T47D (cell line): ENCODE measurements around a stretch of chr18.

GRCh38 chr18:79922692-79923240 lies 28.7 kb downstream of the SLC66A2 start:
- RRBS = no CpG with 5 or more reads among the region's 14 CpGs

- RRBS = 1% methylated on average over 9 of the region's 65 CpGs
Measured at GRCh38 chr18:79950570-79951213, 761 bp downstream of the SLC66A2 start.

GRCh38 chr18:80210120-80210580 lies 37.2 kb downstream of the PARD6G start:
- RRBS = no CpG with 5 or more reads among the region's 4 CpGs